HT-29 (cell line): ENCODE measurements around a stretch of chr2.

- RAMPAGE, long total RNA: no peak
Measured at GRCh38 chr2:229407053-229407626, 136.1 kb upstream of the PID1 start.

DNA sequence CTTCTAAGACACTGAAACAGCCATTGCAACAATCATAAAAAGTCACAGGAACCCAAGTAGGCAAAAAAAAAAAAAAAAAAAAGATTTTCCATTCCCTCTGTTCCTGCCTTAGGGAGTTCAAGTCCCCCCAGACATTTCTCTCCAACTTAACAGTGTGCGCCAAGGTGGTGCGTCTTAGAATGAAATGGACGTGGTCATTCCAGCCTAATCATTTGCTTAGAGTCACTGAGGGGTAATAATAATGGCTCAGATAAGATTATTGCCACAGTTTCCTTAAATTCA lies 171.7 kb downstream of the DNER start:
- RAMPAGE, long total RNA: no peak

- RAMPAGE, long total RNA: no peak
Measured at GRCh38 chr2:229922673-229923500, 584 bp downstream of the FBXO36 start.

DNA sequence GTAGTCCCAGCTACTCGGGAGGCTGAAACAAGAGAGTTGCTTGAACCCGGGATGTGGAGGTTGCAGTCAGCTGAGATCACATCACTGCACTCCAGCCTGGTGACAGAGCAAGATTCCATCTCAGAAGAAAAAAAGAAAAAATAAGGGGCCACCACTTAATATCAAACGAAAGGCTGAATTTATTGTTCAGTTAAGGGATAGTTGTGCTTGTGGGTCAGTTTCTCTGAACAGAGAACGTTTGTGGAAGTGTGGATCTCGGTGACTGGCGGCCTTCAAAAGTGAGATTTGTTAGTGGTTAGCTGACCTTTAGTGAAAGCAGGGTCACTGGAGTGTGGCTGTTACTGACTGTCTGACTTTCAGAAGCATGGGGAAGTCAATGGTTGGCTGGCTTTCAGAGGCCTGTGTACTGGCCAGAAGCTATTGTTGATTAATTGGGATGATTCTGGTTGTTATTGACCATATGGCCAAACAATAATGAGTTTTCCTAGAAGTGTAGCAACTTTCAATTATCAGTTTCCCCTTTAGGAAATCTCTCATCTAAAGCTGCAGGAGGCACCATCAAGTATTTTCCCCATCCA lies 32.2 kb downstream of the SP140 start:
- RAMPAGE, long total RNA: no peak

DNA sequence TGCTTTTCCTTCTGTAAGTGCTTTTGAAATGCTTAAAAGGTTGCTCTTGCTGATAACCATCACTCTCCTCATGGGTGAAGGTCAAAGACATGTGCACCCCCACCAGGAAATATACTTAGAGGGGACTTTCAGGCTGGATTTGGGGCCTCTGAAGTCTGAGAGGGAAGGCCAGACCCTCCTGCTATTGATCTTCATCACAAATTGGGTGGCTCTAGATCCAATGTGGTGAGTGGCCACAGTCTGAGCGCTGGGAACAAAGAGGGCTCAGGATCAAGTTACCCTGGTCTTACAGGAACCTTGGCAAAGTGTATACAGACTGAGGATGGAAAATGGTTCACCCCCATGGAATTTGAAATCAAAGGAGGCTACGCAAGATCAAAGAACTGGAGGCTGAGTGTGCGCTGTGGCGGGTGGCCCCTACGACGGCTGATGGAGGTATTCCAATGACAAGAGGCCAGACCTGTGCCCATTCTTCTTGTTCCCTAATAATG lies 24.2 kb upstream of the SP100 start:
- RAMPAGE, long total RNA: no peak

GRCh38 chr2:230409339-230409548 lies 6.8 kb upstream of the SP100 start:
- RAMPAGE, long total RNA: no peak

- RAMPAGE, long total RNA: no peak
Measured at GRCh38 chr2:230409638-230409934, 6.4 kb upstream of the SP100 start.

DNA sequence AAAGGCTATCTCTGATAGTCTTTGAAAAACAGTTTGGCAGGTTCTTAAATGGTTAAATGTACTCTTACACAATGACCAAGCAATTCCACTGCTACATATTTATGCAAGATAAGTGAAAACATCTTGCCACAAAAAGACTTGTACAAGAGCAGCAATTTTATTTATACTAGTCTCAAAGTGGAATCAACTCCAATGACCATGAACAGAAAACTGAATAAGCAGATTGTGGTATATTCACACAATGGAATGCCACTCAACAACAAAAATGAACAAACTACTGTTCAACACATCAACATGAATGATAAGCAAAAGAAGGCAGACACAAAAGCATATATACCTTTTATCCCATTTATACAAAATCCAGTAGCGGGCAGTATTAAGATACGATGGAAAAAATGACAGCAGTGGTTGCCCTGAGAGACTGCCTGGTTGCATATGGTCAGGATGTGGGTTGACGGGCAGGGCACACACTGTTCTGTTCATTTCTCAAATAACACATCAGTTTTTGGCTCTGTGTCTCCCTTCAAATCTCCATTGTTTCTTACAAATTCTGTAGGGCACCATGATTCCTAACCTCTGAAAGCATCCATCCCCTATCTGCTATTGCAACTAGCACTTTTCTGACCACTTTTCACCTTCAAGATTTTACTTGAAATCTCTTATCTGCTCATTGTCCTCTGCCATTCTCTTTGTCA lies 25.4 kb downstream of the SP100 start:
- RAMPAGE, long total RNA: no peak

- RAMPAGE, long total RNA: no peak
Measured at GRCh38 chr2:230452271-230452781, 36.3 kb downstream of the SP100 start.

DNA sequence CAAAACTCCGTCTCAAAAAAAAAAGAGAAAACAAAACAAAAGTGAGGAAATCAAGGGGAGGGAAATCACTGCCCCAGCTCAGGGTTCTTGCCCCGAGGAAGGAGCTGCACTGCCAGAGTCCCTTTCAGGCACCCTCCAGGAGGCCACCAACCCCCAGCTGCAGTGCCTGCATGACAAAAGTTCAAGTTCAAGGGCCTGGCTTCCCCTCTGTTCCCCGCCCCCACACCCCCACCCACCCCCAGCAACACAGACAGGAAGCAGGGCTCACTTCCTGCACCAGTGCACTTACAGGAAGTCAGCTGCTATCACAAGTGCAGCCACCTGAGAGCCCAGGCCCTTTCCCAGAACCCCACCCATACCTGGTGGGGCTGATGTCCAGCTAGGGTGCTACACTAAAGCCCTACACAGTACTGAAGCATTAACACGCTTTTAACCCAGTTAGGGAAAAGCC lies 110.1 kb upstream of the CAB39 start:
- RAMPAGE, long total RNA: no peak

GRCh38 chr2:230611184-230611655 lies 101.4 kb upstream of the CAB39 start:
- RAMPAGE, long total RNA: no peak

DNA sequence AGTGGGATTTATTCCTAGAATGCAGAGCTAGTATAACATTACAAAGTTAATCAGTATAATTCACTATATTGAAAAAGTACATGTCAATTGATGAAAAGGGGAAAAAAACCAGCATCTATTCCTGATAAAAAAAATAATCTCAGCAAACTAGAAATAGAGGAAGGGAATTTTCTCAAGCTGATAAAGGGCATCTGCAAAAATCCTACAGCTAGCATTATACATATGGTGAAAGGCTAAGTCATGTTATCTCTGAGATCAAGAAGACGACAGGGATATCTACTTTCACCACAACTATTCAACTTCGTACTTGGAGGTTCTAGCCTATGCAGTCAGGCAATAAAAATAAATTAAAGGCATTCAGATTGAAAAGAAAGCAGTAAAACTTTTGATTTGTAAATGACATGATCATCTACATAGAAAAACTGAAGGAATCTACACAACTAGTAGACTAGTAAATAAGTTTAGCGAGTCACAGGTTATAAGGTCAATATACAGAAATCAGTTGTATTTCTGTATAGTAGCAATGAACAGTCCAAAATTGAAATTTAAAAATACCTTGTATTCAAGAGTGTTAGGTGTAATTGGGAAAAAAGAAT lies 58.2 kb downstream of the CAB39 start:
- RAMPAGE, long total RNA: no peak

DNA sequence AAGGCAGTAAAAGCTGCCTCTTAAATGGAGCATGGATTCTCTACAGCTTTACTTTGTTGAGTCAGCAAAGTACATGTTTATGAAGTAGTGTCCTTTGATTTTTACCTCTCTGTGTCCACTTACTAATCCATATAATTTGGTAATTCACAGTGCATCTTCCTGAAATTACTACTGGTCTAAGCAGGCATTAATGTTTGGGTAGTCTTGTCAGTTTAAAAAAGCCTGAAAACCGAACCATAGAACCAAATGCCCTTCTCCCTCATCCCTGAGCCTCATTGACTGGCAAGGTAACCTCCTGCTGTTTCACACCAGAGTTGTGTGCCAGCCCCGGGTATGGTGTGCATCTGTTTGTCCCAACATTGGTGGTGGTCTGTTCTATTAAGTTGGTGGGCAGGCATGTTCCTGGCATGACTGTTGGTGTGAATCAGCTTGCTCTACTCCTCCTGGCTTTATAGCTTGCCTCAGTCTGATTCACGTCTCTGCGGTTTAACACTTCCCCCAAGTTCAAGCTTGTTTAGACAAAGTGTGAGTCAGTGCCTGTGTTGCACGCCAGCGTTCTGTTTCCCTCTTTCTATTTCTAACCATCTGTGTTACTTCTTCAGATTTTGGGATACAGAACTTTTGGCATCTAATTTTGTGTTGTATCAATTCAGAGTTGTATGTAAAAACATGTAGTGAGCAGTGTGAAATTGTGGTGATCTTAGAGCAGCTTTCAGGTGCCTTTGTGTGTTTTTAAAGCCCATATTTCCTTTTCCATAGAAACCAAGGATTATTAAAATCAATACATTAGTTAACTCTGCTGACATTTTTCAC lies 70.8 kb upstream of the ITM2C start:
- RAMPAGE, long total RNA: no peak

- RAMPAGE, long total RNA: no peak
Measured at GRCh38 chr2:230865164-230865814, 547 bp downstream of the ITM2C start.

DNA sequence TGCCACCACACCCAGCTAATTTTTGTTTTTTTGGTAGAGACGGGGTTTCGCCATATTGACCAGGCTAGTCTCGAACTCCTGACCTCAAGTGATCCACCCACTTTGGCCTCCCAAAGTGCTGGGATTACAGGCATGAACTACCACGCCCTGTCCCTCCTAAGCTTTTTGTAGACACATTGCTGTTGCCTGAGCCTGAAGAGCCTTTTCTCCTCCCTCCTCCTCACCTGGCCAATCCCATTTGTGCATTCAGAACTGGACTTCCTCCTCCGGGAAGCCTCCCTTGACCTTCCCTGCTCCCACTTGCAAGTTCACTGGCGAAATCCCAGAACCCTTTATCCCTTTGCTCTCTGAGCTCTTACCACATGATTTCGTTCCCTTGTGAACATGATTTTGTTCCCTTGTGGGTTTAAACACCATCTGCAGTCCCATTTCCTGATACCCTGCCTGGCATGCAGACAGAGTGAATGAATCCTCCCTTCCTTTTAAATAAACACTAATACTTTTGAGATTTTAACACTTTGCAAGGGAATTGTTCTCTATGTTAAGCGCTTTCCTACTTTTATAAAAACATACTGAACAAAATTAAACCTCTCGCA lies 2.7 kb downstream of the C2orf72 start:
- RAMPAGE, long total RNA: no peak

DNA sequence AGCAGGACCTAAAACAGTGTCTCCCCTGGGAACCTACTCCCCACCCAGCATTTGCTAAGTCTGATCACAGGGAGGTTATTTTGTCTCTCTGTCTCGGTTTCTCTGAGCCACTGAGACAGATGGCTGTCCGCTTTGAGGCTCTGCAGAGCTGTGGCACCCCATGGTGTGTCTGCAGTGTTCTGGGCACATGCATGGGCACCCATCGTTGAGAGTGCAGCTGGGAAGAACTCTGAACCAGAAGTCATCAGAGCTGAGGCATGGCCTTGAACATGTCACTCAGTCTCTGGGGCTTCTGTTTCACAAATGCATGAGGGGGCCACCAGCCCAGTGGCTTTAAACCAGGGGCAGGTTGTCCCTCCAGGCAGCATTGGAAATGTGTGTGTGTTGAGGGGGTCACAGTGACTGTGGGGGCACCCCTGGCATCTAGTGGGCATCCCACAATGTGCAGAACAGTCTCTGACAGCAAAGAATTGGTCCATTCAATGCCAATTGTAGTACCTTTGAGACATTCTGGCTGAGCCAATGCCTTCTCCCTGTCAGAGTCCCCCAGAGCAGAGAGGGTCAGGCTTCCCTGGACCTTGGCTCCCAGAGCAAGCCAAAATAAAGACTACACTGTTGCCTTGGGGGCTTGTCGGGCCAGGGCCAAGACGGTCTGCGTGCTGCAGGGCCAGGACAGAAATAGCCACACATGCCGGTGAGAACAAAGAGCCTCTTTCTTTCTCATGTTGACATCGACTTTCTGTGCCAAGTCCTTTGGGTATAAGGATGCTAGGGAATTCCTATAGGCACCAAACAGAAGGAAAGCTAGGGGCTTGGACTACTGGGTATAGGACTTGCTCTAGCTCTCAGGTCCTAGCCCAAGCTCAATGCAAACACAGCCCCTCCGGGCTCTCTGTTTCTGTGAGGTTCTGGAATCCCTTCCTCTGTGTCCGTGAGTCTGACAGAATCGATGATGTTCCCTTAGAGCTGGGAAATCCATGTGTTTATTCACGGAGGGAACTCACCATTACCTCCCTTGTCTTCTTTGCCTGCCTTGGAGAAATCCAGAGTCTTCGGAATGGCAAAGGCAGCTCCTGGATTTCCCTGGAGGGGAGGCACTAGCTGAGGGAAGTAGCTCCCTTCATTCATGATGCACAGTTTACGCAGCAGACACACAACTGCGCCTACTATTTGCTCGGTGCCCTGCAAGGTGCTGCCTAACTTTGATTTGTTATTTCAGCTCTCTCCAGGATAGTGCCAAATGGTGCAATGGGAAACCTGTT lies 9.1 kb upstream of the PSMD1 start:
- RAMPAGE, long total RNA: no peak

DNA sequence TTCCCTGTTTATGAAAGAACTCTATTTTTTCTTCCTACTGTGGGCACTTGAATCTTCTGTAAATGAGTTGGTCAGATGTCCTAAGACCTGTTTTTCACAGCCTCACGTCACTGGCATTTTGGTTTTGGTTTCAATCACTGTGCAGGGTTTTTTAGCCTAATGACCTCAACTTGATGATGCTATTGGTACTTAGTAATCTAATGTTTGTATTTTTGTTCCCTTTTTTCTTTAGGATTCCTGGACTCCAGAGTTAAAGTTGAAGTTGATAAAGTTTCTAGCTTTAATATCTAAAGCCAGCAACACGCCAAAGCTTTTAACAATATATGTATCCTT lies 24.0 kb downstream of the ARMC9 start:
- RAMPAGE, long total RNA: no peak

GRCh38 chr2:231244758-231245550 lies 46.5 kb downstream of the ARMC9 start:
- RAMPAGE, long total RNA: no peak

DNA sequence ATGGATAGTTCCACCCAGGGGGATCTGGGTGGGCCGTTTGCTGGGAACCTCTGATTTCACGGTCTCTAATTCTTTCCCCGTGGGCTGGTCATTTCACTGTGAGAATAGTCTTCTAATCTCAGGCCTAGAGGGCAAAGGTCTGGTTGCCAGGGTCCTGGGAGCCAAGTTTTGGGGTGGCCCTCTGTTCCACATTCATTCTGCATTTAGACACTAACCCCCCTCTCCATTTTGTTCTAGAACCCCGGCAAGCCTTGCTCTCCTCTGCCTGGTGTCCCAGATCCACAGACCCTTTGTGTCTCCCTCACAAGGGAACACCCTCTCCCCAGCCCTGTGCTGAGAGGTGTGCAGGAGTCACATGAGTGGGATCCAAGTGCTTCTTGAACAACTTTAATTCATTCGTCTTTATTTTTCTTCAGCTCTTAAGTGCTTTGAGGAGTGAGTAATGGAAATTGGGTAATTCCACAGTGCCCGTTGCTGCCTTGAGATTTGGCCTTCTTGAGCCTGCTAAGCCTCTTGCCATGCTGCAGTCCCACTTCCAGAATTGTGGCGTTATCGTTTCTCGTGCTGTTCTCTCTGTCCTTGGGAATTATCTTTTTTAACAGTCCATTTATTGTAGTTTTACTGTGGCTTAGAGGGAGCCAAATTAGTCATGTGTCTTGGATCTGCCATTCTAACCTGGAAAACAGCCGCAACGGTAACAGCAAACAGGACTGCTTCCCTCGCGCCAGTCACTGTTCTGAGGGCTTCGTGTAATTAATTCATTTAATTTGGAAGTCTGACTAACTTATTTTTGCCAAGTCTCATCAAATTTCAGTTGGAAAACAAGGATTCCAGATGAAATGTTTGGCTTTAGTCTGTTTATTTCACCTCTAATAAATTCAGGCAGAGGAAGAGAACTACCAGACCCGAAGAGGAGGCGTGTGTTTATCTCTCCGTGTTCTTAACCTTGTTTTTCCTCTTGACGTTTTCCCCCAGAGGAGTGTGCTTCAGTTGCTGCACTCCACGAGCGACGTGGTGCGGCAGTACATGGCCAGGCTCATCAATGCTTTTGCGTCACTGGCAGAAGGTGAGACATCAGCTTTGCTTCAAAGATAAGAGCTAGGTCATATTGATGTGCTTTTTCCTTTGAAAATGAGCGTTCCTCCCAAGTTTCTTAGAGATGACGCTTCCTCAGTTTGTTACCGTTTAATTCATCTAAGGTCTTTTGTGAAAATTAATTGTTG lies 72.0 kb downstream of the ARMC9 start:
- RAMPAGE, long total RNA: no peak

GRCh38 chr2:231347104-231347475 lies 48.4 kb upstream of the B3GNT7 start:
- RAMPAGE, long total RNA: no peak